Esophagus muscularis mucosa (tissue), 4 donors: Measurements from ENCODE around the gene PSEN2.

GRCh38 chr1:225746524-225747237 is 30.9 kb upstream of the SRP9 start:
- PRO-cap: unidirectional peak, plus-strand start at chr1:225746750; bidirectional peak, plus-strand start at chr1:225747046, minus-strand start at chr1:225746957
- RAMPAGE, long total RNA, 4 experiments: no peak in any of the 4 experiments

GRCh38 chr1:225766902-225767135 is 10.8 kb upstream of the SRP9 start:
- PRO-cap: bidirectional peak, plus-strand start at chr1:225767334, minus-strand start at chr1:225767041
- RAMPAGE, long total RNA, 4 experiments: no peak in any of the 4 experiments

GRCh38 chr1:225844961-225845733 is 35.2 kb downstream of the EPHX1 start:
- PRO-cap: no peak
- RAMPAGE, long total RNA, 4 experiments: no peak in any of the 4 experiments

DNA sequence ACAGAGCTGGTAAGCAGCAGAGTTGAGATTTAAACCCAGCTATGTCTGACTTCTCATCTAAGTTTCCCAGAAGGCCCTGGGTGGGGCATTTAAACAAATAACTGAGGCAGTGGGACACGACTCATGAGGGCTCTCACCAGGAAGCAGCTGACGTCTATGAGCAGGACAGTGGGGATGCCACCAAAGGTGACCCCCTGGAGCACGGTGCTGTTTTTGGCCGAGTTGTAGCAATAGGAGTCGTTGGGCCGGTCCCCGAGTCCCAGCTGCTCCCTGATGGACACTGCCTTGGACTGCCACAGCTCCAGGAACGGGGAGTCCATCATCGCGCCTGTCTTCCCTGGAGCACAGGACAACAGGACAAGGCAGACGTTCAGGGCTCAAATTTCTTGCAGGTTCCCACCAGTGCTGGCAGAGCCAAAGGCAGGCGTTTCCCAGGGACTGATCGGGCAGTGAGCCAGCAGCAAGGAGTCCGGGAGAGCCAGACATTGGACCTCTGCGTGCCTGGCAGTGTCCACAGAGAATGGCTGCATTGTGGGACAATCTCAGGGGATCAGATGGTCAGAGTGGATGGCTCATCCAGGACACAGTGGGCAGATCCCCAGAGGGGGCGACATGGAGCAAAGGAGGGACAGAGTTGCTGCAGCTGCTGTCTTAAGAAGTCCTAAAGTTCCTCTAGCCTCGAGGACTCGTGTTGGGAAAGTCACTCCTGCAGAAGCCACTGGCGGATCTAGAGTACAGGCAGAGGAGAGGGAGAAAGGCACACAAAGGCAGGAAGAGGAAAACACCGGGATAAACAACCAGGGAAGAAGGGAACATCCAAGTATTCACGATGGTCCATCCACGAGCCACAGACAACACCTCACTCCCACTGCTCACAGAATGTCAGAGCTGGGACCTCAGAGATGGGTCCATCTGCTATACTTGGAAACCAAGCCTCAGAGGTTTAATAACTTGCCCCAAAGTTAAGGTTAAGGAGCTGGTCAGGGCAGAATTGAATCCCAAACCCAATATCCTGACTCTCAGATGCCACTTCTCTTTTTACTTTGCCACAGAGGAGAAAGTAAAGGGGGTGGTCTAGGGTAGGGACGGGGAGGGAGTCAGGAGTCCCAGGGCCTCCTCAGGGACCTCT is 4.6 kb downstream of the TMEM63A start:
- PRO-cap: no peak
- RAMPAGE, long total RNA, 4 experiments: no peak in any of the 4 experiments

GRCh38 chr1:225896792-225897676 is 8.1 kb upstream of the LEFTY1 start:
- PRO-cap: no peak
- RAMPAGE, long total RNA, 4 experiments: no peak in any of the 4 experiments

- PRO-cap: no peak
- RAMPAGE, long total RNA, 4 experiments: no peak in any of the 4 experiments
Observed at GRCh38 chr1:226134618-226135746, 51.6 kb downstream of the ACBD3 start.

DNA sequence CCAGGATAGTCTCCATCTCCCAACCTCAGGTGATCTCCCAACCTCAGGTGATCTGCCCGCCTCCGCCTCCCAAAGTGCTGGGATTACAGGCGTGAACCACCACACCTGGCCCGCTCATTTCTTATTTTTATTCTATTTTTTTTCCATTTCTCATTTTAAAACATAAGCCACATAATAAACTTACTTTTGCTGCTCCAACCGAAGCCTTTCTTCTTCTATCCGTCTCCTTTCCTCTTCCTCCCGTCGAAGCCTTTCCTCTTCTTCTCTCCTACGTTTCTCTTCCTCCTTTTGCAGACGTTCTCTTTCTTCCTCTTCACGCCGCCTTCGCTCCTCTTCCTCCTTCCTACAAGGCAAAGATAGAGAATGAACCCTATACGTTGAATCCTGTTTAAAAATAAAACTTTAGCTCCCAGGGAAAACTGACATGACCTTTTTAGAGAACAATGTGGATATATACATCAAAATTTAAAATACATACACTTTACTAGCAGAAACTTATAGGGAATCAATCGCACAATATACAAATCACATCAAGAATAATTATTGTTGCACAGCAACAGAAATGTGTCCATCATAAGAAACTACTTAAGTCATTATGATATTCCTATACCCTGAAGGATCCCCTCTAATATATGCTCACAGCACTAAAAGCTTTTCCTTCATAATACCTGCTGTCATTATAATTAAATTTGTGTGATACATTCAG is 25.0 kb downstream of the ACBD3 start:
- PRO-cap: no peak
- RAMPAGE, long total RNA, 4 experiments: no peak in any of the 4 experiments

- PRO-cap: unidirectional peak, plus-strand start at chr1:226547939; unidirectional peak, plus-strand start at chr1:226547997
- RAMPAGE, long total RNA, 4 experiments: no peak in any of the 4 experiments
Observed at GRCh38 chr1:226547510-226548171, 923 bp upstream of the STUM start.

- PRO-cap: no peak
- RAMPAGE, long total RNA, 4 experiments: no peak in any of the 4 experiments
Observed at GRCh38 chr1:226587036-226587350, 38.4 kb downstream of the STUM start.

GRCh38 chr1:226604722-226605339 is 56.3 kb downstream of the STUM start:
- PRO-cap: no peak
- RAMPAGE, long total RNA, 4 experiments: no peak in any of the 4 experiments

DNA sequence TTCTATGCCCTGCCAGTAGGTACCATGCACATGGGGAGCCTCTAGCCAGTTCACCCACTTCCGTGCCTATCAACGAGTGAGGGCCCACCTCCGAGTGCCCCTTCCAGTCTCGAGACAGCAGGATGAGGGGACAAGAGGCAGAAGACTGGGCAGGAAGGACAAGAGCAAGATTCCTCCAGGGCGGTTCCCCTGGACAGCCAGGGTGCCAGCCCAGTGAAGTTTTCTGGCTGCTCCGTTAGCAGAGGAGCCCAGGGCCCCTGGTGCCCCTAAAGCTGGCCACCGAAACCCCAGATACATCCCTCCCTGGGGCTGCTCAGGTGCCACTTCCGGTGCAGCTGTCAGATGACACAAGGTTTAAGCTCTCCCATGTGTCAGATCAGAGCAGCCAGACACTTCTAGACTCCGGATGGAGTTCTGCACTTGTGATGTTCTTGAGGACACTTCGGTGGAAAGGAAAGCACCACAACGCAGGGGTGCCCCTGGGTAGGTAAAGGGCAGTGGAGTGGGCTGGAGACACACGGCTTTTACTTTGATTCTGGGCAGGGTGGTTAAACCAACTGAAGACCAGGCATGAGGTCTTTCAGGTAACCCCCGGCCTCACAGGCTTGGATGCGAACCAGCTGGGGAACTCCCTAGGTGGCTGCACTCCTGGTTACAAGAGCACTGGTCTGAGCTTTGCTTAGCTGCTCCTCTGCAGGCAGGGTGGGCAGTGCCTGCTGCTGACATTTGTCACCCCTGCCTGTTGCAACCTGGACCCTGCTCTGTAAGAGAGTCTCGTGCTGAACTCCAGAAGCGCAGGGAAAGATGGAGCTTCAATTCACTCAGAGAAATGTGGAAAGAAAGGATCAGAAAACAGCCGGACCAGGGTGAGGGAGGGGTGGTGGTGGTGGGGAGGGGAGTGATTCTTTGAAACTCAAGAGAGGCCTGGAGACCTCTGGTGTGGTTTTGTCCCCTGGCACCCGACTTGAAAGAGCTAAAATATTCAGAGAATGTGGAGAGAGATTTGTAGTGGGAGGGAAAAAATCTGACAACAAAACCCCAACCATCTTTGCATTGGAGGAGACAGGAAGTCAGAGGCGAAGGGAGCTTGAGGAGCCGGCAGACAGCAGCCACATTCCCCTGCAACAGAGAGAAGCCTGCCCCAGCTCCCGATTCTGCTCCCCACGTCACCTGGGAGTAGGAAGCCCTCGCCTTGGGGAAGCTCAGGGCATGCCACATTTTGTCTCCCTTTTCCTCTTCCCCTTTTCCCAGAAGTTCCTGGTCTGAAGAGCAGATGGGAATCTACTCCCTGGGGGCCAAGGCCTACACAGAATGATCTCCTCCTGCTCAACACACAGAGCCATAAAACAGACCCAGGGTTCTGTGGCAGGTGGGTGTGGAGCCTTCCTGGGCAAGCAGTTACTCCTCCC is 85.4 kb downstream of the ITPKB start:
- PRO-cap: unidirectional peak, plus-strand start at position 379 of the sequence; unidirectional peak, plus-strand start at position 1,073 of the sequence
- RAMPAGE, long total RNA, 4 experiments: no peak in any of the 4 experiments

GRCh38 chr1:226703705-226703869 is 35.5 kb downstream of the ITPKB start:
- PRO-cap: no peak
- RAMPAGE, long total RNA, 4 experiments: no peak in any of the 4 experiments

- PRO-cap: no peak
- RAMPAGE, long total RNA, 4 experiments: no peak in any of the 4 experiments
Observed at GRCh38 chr1:226709430-226709949, 29.6 kb downstream of the ITPKB start.

DNA sequence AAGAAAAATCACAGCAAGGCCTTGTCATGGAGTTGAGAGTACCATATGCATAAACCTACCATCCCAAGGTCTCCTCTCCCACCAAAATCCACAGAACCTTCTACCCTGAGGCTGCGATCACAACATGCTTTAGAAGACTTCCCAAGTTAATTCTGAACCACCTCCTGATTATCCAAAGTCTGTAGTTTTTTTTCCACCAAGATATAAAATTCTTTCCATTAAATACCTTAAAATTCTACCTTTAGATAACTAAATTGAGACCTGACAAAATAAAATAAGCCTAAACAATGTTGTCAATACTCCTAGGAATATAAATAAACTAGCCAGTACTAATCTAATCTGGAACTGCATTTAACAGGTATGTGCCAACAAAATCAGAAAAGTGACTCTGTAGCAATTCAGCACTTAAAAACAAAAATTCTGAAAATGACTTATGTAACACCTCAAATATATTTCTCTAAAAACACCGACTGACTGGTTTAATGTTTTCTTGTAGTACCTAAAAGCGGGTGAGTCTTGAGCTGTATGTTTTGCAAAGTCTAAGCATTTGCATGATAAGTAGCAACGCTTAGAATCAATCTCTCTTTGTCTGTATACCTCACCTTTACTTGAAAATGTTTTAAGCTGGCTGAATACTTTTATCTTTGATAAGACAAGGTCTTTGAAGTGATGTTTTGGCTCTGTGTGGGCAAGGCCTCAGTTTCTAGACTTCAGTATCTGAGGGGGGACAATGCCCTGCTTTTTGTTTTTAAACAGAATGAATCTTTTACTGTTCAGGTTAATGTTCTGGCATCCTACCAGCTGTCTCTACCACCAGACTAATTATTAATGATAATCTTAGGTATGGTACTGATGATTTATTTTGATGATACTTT is 8.4 kb downstream of the ITPKB start:
- PRO-cap: no peak
- RAMPAGE, long total RNA, 4 experiments: no peak in any of the 4 experiments

DNA sequence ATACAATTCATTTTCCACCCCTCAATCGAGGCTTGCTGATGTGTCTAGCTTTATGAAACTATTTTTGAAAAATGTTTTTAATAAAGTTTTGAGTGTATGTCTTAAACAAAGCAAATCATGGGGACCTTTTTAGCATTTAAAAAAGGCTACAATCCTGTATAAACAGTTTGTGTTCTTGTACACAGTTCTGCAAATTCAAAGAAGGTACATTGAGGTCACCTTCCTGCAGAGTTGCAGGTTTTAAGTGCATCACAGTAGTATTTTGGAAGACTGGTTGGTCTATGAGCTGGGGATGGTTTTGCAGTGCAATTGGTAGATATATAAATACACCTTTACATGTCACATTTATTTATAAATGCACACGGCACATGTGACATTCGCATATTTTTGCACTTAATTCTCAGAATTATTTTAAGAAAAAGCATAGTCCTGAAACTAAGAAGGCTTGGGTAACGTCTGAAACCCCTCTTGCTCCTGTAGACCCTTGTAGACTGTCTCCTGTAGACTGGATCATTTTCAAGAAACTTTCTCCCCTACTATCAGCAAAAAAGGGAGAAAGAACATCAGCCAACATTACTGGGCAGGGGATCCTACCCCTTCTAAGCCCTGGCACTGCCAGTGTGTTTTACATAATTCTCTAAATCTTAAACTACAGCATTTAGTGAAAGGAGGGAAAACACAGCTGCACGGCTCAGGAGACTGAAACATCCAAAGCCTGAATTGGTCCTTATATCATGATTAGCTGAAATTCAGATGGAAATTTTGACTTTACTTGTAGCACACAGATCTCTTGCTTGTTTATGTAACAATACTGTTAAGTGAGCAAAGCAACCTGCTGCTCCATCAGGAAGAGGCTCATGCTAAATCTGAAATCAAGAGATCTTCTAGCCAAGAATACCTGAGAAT is 771 bp upstream of the ITPKB start:
- PRO-cap: no peak
- RAMPAGE, long total RNA, 4 experiments: no peak in any of the 4 experiments

- PRO-cap: bidirectional peak, plus-strand start at chr1:226870644, minus-strand start at chr1:226870501
- RAMPAGE, long total RNA, 4 experiments: start-site peak on the plus strand in 4 of 4 experiments, at chr1:226870561-226870631 at its widest, 137 to 686 reads per replicate
Observed at GRCh38 chr1:226870175-226870688, at the start of gene PSEN2. TSS of gene PSEN2 (plus strand) at chr1:226870616.

DNA sequence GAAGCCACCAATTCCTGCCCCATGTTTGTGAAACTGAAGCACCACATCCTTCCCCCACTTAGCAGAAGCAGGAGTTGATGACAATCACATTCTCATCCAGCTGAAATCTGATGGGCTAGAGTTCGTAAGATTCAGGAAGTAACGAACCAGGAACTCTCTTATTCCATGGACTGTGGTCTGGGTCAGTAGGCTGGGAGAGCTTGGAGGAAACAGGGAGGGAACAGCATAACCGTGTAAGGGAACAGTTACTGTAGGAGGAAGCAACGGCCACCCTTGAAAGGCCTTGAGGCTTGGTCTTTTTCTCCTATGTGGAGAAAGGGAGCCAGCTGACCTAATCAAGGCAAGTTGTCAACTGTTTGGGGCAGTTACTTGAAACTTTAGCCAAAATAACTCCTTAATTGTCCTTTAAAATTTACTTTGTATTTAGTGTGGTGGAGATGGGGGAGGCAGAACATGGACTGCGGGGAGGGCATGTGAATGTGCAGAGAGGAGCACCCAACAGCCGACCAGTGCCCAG is 2.1 kb upstream of the COQ8A start:
- PRO-cap: unidirectional peak, plus-strand start at position 244 of the sequence
- RAMPAGE, long total RNA, 4 experiments: no peak in any of the 4 experiments

GRCh38 chr1:226986363-226986794 is 46.3 kb downstream of the COQ8A start:
- PRO-cap: no peak
- RAMPAGE, long total RNA, 4 experiments: no peak in any of the 4 experiments

GRCh38 chr1:226988695-226989531 is 48.8 kb downstream of the COQ8A start:
- PRO-cap: no peak
- RAMPAGE, long total RNA, 4 experiments: no peak in any of the 4 experiments

- PRO-cap: no peak
- RAMPAGE, long total RNA, 4 experiments: no peak in any of the 4 experiments
Observed at GRCh38 chr1:226994651-226995238, 54.7 kb downstream of the COQ8A start.